SJSA1 (cell line): ENCODE results near the genes C9orf24, FAM219A, RPP25L, CCL21 and FAM205A.

DNA sequence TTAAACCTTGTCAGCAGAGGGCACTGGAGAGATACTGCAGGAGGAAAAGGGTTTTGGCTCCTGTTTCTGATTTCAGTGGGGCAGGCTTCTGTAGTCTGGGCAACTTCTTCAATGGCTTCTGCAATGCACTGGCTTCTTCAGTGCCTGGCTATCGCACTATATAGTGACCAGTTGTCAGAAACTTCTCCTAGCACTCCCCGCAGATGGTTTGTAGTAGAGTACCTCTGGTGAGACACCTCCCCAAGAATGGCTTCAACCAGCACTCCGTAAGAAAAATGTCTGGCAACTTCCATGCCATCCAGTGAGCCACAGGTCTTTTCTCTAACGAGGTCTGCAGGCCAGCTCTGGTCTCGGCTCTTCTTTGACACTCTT lies 3.2 kb upstream of the NFX1 start:
- RAMPAGE, long total RNA = no peak

GRCh38 chr9:33392541-33392889 lies 9.9 kb downstream of the AQP7 start:
- RAMPAGE, long total RNA = no peak

DNA sequence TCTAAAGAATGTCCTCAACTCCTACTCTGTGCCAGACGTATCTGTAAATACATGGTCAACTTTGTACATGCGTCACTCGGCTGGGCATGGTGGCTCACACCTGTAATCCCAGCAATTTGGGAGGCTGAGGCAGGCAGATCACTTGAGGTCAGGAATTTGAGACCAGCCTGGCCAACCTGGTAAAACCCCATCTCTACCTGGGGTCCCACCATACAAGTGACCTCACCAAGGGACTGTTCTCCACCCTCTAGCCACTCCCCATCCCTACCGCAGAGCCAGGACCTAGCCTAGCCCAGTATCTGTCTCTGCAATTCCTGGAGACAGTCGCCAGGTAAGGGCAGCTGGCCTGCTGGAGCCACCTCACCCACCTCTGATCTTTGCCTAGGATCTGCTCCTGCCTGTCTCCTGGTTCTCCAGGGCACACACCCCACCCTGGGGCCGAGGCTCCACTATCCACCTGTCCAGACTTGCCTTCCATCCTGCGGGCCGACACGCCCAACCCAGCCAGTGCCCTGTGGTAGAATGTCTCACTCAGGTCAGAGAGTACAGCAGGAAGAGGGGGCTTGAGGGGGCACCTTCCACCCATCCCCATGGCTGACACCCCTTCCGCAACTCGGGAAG lies 15.6 kb upstream of the AQP7 start:
- RAMPAGE, long total RNA = no peak

GRCh38 chr9:33437031-33437470 lies 10.3 kb downstream of the AQP3 start:
- RAMPAGE, long total RNA = no peak

DNA sequence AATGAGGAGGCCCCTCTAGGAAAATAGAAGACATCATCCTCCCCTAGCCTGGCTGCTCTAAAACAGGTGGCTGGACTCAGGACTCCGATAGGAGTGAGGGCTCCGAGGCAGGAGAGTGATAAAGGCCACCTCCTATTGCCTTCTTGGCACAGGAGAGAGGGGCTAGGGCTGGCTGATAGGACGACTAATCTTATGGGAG lies 1.4 kb downstream of the AQP3 start:
- RAMPAGE, long total RNA = no peak

- RAMPAGE, long total RNA = no peak
Observed at GRCh38 chr9:33473990-33474291, 217 bp upstream of the NOL6 start.

GRCh38 chr9:33750200-33750987 lies 45.0 kb upstream of the PRSS3 start:
- RAMPAGE, long total RNA = no peak

DNA sequence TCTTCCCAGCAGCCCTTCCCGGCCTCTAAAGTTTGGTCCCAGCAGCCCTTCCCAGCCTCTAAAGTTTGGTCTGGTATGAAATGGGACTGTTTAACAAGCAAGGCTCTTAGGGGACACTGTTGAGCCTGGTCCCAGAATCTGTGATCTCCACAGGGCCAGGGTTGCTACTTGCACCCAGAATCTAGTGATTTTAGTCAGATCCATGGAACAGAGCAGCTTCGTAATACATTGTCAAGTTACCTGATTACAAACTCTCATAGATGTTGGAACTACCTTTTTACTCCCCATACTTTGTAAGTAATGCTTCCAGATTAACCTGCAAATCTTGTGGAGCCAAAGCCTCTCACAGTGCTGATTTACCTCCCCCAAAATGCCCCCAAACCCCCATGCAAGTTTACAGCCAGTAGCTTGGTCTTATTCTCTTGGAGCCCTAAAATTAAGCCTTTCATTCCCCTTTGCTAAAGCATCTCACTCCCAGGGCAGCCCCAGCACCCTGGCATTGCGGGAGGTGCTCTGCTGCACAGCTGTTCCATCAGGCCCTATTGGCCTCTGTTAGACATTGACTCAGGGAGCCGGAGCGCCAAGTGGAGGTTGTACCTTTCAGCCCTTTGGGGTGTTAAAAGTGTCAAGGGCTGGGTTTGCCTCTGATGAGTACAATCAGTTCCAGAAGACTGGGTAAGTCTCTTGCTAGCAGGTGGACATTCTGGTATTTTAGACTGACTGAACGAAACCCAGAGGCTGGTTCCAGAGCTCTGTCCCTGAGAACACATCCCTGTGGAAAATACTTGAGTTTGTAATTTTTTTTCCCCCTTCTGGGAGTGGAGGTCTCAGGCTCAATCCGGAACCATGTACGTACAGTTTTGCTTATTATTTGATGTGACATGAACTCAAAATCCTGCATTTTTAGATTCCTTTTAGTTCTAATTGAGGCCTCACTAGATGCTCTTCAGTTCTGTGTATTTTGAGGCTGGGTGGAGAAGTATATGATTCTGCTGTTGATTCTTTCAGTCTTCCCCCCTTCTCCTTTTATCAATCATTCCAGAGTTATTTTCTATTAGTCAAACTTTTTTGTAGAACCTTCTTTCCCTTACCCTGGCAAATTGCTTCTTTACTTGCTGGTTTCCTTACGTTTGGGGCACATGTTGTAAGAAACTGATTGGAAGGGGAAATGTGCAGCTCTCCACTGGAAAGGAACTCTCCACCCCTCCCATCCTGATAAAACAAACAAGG lies 102.4 kb downstream of the UBE2R2 start:
- RAMPAGE, long total RNA = no peak

DNA sequence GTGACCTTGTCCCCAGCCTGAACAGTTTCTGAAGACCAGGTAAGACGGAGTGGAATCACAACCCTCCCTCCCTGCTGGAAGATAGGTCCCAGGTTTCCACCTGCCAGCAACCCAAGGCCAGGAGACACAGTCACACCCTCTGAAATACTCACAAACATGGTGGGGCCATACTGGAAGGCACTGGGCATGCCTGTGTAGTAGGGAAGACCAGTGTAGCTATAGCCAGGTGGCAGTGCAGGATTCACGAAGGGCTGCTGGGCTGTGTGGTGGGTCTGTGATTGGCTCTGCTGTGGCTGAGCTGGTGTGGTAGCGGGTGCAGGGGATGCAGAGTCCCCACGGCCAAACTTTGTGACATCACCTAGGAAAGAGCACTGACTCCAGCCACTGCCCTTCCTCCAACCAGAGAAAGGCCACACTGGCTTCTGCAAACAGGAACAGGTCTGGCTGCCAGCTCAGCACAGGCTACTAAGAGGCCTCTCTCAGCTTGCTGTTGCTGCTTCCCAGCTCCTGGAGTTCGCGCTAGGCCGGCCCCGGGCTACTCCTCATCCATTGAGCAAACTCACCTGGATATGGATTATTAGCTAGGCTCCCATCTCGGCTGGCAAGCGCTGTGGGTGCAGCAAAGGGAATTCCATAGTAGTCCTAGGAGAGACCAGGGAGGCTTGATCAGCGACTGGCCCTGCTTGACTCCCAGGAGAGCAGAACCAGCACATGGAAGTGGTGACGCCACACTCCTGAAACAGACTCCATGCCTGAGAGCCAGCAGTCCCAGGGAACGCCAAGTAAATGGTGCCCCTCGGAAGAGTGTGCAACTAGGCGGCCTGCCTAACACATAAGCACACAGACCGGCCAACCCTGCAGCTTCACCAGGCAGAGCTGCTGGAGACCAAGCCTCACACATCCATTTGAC lies 106.9 kb downstream of the UBE2R2 start:
- RAMPAGE, long total RNA = no peak

DNA sequence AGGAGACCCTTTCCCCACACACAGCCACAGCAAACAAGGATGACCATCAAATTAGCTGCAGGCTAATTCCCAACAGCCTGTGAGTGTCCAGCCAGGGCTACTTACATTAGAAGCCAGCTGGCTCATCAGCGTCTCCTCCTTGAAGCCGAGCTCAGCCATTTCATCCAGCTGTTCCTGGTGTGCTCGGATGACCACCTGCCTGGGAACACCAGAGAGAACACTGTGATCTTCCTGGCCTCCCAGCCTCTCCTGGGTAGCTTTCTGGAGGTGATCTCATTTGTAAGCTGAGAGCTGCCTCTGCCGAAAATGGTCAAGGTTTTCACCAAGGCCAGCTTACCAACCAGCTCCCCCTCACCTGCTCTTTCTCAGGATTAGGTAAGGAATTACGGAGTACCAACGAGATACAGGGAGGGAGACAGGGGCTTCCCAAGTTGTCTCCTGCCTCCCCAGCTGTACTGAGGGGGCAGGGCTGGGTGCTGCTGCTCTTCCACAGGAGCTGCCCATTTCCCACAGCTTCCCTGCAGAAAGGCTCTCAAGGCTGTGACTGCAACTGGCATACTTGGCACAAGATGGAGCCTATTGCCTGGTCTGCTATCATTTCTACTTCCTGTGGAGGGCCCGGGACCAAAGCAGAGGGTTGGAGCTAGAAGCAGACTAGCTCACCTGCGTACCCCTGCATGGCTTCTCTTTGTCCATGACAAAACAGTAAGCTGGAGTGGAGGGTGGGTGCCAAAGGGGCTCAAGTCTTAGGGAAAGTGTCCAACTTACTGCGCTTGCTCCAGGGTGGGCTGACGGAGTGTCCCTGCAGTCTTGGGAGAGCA lies 73.9 kb downstream of the KIF24 start:
- RAMPAGE, long total RNA = no peak

DNA sequence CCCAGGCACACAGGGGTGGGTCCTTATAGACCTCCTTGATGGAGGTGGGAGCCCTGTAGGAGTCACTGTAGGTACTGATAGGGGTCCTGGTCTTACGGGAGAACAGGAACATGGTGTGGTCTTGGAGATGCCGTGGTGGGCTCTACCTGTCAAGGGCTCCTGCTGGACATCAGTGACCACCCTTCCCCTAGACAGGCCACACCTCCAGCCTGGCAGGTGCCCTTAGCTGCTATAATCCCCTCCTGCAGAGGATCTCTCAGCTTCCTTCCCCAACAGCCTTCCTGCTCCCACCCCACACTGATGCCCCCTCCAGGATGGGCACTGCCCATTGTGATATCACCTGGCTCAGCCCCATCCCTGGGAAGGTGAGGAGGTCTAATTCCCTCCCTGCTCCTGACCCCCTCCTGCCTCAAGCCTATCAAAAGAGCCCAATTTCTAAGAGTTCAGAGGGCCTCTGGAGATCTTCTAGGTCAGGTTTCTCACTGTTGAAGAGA lies at the start of gene C9orf24:
C9orf24 (minus strand) TSS at position 289 of the 494 bp plus-strand sequence.
- RAMPAGE, long total RNA = no peak

GRCh38 chr9:34456958-34458018 lies 1.1 kb downstream of the FAM219A start:
- RAMPAGE, long total RNA = no peak

DNA sequence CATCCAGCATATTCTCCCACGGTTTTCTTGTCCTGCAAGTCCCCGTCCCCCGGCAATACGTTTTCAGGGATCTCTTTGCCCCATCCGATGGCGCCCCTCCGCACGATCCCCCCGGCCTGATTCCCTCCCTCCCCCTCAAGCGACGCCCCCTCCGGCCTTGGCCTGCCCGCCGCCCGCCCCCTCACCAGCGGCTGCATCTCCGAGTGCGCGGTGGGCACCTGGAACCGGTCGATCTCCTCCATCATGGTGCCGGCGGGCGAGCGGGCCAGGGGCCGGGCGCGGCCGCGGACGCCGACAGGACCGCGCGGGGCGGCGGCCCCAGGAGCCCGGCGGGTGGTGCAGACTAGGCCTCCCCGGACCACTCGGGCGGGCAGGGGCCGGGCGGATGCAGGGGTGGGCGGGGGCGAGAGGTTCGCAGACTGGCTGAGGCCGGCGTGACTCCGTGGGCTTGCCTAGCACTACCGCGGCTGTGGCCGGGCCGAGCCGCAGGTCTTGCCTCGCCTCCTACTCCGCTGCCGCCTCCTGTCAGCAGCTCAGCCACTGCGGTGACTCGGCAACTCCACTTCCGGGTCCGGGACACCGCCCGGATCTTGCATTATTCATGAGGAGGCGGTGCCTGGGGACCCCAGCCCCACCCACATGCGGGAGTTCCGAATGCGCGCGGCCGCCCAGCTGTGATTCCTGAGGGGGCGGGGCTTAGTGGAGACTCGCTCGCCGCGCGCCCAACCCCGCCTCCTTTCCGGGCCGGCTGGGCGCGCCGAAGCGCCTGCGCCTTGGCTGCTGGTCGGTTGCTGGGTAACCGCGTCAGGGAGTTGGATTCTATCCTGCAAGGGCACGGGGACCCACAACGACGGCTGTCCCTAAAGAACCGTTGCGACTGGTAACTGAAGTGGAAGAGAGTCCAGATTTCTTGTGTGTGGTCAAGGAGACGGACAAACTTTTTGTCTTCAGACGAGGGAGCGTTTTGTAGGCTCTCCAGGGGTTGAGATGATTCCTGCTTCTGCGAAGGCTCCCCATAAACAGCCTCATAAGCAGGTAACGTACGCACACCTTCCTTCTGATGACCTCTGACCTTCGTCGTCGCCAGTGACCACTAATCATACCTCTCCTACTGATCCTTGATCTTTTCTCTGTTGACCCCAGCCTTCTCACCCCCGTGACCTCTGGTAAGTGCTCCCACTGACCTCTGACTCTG lies at the start of gene FAM219A:
FAM219A (minus strand) TSS at position 552 of the 1,195 bp plus-strand sequence.
- RAMPAGE, long total RNA = no peak

- RAMPAGE, long total RNA = no peak
Observed at GRCh38 chr9:34588628-34589105, 857 bp downstream of the CNTFR start.

- RAMPAGE, long total RNA = start-site peak on the minus strand at chr9:34612092-34612110, 41 and 13 reads in 2 replicates
Observed at GRCh38 chr9:34612007-34612738, at the start of gene RPP25L. Gene RPP25L (minus strand): TSS chr9:34612097.

GRCh38 chr9:34653069-34654145 lies 1.4 kb downstream of the IL11RA start:
- RAMPAGE, long total RNA = no peak

- RAMPAGE, long total RNA = no peak
Observed at GRCh38 chr9:34710006-34710528, at the start of gene CCL21. Gene CCL21 (minus strand): TSS chr9:34710136.

- RAMPAGE, long total RNA = no peak
Observed at GRCh38 chr9:34729167-34729738, at the start of gene FAM205A. Gene FAM205A (minus strand): TSS chr9:34729488.

GRCh38 chr9:34987935-34988959 lies 1.3 kb upstream of the DNAJB5 start:
- RAMPAGE, long total RNA = no peak

GRCh38 chr9:35043139-35043670 lies 1.2 kb downstream of the C9orf131 start:
- RAMPAGE, long total RNA = no peak